Vein endothelial cell (primary cell): ENCODE results near the gene DCXR.

GRCh38 chr17:81841266-81842047 lies 6.6 kb upstream of the PPP1R27 start:
- CAGE, long polyA plus RNA = no peak

DNA sequence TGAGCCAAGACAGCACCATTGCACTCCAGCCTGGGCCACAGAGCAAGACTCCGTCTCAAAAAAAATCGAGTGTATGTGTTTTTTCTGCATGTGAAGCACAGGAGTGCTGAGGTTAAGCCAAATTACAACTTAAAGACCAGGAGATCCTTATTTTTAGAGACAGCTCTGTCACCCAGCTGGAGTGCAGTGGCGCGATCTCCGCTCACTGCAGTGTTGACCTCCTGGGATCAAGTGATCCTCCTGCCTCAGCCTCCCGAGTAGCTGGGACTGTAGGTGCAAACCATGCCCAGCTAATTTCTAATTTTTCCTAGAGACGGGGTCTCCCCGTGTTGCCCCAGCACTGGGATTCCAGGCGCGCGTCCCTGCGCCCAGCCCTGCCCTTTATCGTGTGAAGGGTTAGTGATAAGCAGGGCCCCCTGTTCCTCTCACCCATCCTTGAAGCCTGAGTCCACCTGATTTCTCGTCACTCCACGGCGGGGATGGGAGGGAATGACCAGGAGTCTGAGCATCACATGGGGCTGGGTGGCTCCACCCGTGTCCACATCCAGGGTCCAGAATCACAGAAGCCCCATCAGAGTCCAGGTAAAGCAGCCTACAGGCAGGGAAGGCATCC lies 7.6 kb upstream of the PPP1R27 start:
- CAGE, long polyA plus RNA = no peak

DNA sequence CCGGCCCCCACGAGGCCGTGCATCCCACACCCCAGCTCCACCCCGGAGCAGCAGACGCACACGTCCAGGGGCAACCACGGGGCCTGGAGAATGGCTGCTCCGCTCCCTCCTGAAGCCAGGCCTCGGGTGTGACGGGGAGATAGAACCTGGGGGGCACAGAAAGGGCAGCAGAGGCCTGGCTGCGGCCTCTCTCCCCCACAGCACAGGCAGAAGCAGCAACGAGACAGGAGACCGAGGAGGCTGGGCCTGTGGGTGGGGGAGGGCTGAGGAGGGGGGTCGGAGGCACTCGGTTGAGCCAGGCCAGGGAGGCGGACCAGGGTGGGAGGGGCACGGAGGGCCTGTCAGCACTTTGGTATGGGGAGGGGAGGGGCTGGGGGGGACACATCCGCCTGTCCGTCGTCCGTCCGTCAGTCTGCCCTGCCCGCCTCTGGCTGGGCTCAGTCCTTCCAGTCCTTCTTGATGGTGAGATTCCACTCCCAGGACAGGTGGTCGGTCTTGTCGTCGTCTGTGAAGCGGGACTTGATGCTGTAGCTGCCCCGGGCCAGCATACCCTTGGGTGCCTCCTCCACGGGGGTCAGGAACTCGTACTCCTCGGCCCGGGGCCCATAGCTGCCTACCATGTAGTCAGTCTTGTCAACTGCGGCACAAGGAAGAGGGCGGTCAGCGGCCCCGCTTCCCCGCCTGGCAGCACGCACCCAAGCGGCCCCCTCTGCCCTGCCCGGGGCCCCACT lies 2.5 kb downstream of the ARHGDIA start:
- CAGE, long polyA plus RNA = no peak

- CAGE, long polyA plus RNA = no peak
Observed at GRCh38 chr17:81915294-81916225, 2.4 kb downstream of the SIRT7 start.

- CAGE, long polyA plus RNA = no peak
Observed at GRCh38 chr17:81932222-81933393, 4.5 kb downstream of the PYCR1 start.

DNA sequence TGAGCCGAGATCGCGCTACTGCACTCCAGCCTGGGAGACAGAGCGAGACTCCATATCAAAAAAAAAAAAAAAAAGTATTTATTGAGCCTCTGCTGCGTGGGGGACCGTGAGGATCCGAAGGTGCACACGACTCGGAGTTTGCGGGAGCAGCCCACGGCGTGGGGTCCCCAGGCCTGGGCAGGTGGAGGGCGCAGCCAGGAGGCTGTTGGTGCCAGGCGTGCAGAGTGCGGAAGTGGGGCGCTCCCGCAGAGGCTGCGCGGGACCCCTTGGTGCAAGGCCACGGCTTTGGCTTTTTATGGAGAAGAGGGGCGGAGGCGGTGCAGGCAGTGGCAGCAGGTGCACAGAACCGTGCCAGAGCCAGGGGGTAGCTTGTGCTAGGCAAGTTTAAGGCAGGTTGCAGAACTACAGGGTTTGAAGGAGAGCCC lies 1.1 kb downstream of the ASPSCR1 start:
- CAGE, long polyA plus RNA = no peak

DNA sequence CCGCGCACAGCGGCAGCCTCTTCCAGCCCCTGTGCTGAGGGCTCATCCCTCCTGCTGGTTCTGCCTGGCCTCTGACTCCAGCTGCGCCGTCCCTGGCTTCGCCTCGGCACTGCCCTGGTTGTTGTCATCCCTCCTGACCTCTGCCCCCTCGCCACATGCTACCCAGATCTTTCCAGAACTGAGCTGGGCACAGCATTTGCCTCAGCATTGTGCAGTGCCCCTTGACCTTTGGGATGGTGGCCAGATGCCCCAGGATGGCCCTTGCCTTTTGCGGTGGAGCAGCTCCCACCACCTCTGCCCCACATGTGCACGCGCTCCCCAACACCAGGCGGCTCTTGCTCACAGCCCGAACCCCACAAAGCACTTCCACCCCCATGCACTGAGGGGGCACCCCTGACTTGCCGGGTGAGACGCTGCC lies 3.0 kb downstream of the LRRC45 start:
- CAGE, long polyA plus RNA = no peak

GRCh38 chr17:82037162-82038237 lies at the start of gene DCXR:
DCXR (minus strand) TSS chr17:82037697.
- CAGE, long polyA plus RNA = start-site peak on the minus strand at chr17:82037300-82037352, 14 and 20 reads in 2 replicates

DNA sequence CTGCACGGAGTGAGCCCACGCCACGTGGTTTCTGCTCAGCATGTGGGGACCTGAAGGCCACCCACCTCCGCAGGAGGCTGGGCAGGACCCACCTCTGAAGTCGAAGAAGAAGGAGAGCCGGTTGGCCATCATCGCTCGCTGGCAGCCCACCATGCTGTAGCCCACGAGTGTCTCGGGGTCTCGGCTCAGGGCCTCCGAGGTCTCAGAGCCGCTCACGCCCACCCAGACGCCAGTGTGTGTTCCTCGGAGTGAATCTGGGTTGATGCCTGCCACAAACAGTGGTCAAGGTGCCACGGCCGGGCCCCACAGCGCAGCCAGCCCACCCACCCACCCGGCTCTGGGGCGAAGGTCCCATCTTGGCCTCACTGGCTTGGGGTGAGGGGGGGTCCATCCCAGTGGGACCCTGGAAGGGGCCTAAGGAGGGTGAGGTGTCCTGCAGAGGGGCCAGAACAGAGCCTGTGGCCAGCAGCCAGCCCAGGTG lies 4.5 kb downstream of the FASN start:
- CAGE, long polyA plus RNA = no peak

GRCh38 chr17:82107883-82108400 lies 9.9 kb upstream of the FASN start:
- CAGE, long polyA plus RNA = no peak

GRCh38 chr17:82153942-82154305 lies 55.9 kb upstream of the FASN start:
- CAGE, long polyA plus RNA = no peak

GRCh38 chr17:82227933-82228632 lies 759 bp upstream of the SLC16A3 start:
- CAGE, long polyA plus RNA = no peak

DNA sequence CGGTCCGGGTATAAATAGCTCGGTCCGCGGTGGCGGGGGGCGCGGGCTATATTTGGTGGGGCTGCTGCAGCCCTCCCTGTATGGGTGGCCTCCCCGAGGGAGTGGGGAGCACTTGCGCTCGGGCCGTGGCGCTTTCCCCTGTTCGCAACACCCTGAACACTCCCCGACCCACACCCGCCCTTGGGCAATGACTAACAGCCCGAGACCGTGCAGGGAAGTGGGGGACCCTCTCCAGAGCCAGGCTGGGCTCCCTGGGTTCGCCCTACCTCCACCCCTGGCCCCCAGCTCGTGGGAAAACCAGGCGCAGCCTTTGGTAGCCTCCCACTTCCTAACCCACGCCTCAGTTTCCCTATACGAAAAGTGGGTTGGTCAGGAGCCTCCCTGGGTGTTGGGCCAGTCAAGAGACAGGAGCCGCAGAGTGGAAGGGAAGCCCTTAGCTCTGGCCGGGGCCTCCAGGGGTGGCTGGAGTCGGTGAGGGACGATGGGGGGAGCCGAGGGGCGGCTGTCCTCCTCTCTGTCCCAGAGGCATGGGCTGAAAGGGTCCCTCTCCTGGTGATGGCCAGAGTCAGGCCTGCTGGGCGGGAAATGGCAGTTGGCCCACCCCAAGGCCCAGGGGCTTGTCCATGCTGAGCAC lies 706 bp downstream of the SLC16A3 start:
- CAGE, long polyA plus RNA = no peak

DNA sequence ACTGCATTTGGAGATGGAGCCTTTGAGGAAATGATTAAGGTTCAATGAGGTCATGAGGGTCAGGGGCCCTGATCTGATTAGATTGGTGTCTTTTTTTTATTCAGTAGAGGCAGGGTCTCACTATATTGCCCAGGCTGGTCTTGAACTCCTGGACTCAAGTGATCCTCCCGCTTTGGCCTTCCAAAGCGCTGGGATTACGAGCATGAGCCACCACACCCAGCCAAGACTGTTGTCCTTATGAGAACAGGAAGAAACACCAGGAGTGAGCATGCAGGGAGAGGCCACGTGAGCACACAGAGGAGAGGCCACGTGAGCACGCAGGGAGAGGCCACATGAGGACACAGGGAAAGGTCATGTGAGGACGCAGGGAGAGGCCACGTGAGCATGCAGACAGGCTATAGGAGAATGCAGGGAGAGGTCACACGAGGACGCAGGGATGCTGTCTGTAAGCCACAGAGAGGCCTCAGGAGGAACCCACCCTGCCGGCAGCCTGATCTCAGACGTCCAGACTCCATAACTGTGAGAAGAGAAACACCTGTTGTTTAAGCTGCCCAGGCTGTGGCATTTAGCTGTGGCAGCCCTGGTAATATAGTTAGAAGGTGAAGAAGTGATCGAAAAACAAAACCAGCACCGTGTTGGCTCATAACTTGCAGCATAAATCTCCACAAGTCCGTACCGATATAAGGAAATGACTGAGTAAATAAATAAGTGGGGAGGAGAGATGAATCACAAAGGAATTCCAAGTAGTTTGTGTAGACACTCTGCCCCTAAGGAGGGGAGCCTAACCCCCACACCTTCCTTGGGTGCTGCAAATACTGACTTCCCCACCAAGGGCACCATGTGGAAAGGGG lies 14.6 kb upstream of the CSNK1D start:
- CAGE, long polyA plus RNA = no peak

DNA sequence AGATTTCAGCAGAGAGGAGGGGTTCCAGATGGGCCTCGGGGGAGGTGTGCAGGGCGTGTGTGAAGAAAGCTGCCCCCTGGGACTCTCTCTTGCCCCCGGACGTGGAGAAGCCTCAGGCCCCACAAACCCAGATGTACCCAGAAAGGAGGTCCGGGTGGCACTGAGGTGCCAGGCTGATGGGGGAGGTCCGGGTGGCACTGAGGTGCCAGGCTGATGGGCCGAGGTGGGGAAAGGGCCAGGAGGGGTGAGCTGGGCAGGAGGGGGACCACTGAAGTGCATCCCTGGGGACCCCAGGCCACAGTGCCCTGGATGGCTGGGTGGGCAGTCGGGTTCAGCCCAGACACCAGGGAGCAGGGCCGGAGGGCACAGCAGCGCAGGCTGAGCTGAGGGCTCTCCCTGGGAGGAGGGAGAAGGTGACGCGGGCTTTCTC lies 16.3 kb downstream of the CD7 start:
- CAGE, long polyA plus RNA = no peak

GRCh38 chr17:82302122-82302680 lies 15.2 kb downstream of the CD7 start:
- CAGE, long polyA plus RNA = no peak

- CAGE, long polyA plus RNA = no peak
Observed at GRCh38 chr17:82324265-82325006, 7.0 kb upstream of the CD7 start.

DNA sequence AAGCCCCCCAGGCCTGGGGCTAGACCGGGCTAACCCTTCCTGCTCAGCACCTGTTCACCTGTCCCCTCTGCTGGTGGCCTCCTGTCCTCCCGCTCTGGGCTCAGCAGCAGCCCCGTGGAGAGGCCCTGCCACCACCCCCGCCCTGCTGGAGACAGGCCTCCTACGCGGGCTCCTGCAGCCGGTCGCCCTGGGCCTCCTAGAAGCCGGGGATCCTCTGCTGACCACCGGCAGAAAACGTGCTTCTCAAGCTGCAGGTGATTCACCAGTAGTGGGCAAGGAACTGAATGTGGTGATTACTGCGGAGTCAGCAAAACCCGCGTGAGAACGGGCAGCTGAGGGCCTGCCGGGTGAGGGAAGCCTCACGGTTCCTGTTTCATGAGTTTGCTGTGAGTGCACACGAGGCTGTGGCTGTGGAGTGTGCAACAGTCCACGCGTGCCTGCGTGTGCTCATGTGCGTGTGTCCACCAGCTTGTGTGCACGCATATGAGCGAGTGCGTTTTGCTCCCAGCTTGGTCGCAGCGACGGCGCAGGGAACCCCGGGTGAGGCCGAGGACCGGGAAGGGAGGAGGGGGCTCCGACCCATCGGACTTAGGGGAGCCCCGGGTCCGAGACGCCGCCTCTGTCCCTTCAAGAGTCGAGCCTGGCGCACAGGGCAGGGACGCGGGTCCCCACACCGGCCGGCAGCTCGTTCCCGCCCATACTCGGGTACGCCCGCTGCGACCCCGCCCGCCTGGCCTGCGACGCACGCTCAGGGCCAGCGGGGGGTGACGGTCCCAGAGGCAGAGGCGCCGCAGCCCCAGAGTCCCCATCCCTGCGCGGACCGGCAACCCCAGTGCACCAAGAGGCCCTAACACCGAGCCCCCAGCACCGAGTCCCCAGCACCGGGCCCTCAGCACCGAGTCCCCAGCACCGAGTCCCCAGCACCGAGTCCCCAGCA lies 583 bp downstream of the SECTM1 start:
- CAGE, long polyA plus RNA = no peak

- CAGE, long polyA plus RNA = no peak
Observed at GRCh38 chr17:82390079-82390971, 18.8 kb downstream of the UTS2R start.

DNA sequence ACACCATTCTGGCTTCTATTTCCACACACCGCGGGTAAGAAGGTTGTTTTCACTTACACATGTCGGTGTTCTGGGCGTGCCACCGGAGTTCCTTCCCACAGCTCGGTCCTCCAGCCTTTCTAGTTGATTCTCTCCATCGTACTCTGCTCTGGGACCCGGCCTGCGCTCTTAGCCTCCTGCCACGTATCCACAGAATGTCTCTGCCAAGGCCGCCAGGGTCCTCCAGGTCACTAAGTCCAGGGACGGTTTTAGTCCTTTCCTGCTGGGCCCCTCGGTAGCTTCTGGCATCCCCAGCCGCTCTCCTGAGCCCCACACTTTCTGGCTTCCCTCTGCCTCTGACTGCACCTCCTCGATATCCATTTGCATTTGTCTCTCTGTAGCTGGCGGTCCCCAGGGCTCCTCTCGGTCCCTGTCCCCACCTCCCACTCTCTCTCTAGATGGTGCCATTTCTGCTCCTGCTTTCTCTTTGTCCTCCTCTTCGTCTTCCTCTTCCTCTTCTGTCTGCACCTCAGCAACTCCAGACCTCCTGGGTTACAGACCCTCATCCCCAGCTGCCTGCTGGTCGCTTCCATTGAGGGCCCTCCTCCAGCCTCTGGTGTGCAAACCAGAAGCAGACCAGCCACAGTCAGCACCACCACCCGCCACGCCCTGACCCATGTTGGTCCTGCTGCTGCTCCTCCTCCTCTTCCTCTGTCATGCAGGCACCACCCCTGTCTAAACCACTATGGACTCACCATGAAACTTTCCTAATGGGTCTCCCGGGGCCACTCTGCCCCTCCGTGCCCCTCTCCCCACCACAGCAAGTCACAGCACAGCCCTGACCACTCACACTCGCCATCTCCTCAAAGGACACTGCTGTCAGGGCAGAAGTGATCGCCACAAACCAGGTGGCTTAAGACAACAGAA lies 11.2 kb upstream of the OGFOD3 start:
- CAGE, long polyA plus RNA = no peak